ENCODE measurements around a stretch of chr18.

DNA sequence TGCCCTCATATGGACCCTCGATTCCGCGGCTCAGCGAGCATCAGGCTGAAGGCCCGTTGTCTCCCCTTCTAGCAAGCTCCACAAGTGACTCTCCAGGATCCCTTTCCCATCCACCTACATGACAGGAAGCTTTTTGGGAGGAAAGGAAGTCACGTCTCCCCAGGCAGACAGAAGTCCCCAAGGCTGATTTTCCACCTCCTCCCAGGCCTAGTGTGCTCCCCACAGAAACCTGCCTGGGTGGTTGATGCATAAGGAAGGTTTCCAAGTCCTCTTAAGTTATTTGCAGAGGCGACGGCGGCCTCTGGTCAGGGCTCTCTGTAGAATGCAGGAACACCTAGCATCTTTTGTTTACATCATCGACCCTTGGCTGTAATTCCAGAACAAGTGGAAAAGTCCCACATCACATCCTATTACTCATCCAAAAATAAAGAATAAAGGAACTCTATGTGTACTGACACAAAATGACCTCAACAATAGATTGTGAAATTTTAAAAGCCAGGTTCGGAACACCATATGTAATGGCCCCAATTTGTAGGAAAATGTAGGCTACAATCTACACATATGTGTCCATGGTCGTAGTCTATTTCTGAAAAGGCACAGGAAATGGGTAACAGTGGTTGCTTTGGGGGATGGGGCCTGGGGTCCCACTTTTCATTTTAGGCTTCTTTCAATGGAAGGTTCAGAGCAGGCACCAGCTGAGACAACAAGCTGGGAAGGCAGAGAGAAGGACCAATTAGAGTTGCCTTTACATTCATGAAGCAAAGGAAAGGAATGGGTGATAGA, 211.1 kb downstream of the ALPK2 start:
- PRO-cap: no peak

GRCh38 chr18:58625609-58626454, 3.1 kb downstream of the ALPK2 start:
- PRO-cap: no peak

DNA sequence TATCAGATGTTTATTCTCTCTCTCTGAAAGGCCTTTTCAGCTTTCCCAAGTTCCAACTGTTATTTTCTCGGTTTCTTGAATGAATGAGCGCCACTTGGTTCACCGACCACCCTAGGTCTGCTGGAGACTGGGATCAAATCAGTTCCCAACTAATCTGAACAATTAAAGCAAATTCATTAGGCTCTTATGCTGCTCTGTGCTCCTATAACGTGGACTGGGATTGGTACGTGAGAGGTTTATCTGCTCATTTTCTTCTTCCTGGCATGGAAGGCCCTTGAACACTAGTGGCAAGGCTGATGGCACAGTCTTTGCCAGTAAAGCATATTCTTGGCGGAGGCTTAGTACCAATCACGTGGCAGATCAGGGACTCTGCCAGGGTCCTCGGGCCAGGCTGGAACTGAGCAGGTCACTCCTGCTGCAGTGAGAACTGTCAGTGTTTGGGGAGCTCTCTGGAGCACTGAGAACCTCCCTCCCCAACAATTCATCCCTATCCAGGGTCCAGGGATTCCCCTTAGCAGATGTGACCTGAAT, 3.6 kb upstream of the ALPK2 start:
- PRO-cap: no peak

DNA sequence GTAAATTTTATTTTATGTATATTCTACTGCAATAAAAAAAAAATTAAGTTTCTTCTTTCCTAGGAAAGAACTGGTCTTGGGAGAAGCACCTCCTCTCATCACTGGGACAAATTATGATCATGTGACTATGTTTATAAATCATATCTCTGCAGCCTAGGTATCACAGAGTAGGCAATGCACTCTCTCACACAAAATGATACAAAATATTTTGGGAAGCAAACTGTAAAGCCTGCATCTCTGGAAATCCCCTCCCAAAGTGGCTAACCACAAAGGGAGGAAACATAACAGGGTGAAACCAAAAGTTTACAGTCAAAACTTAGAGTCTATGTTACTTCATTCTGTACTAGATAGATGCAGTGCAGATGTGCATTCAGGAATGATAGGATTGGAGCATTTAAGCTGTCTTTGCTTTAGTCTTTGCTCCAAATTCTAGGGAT, 21.2 kb upstream of the ALPK2 start:
- PRO-cap: unidirectional peak, minus-strand start at position 198 of the sequence

DNA sequence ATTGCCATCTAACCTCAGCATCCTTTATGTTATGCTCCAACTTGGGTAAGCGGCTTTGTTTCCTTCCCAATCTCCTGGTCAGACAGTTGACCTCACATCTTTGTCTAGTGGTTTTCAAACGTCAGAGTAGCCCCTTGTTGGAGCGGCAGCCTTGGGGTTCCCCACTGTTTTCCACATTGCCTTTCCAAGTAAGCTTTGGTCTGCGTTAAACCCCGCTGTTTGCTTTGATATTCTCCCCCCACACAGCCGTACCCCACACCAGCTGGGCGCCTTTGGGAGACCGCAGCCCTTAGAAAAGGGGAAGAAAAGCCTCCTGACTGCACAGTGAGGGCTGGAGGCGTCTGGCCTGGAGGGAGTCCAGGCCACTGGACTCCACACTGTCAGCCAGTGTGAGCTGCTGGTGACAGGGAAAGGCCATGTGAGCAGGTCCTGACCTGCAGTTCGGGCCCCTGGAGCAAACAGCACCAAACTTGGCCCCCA, 83.4 kb downstream of the MALT1 start:
- PRO-cap: no peak

GRCh38 chr18:58781349-58781919, 83.2 kb upstream of the ZNF532 start:
- PRO-cap: no peak

DNA sequence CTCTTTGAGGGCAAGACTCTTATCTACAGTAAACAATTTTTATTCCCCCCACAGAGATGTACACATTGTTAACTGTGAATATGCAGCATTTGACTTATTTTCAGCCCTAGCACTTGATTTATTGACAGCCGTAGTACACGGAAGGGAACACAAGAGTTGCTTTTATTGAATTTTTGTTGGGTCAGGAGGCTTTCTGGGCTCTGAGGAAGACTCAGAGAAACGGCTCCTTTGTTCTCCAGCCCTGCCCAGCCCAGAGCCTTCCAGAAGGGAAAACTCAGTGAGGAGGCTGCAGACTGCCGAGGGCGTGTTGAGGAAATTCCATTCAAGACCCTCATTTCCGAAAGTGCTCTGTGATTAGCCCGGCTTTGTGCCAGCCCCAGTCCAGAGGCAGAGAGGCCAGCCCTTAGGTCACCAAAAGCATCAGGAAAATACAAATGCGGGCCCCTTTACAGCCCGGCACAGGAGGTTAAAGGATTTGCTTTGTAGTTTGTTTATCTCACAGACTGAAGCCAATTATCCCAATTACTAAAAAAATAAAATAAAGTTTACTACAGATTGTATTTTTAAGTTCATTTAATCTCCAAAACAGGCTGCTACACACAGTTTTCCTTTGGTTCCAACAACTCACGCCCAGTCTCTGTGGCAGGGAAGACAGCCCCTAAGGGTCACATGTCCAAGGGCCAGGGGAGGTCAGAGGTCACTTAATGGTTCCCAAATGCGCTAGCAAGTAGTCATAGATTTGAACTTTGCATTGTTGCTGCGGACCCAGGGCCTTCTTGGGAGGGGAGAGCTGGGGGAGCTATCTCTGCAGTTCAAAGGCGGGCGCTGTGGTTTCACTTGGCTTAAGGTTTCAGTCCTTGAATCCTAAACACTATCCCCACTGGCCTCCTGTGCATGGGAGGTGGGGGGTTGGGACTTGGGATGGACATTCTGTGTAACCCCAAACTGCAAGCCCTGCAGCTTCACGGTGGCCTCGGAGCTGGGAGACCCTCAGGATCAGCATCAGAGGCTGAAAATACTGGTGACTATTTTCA, 75.0 kb upstream of the ZNF532 start:
- PRO-cap: unidirectional peak, plus-strand start at position 263 of the sequence; unidirectional peak, plus-strand start at position 379 of the sequence

GRCh38 chr18:58862067-58862769, 2.5 kb upstream of the ZNF532 start:
- PRO-cap: no peak

DNA sequence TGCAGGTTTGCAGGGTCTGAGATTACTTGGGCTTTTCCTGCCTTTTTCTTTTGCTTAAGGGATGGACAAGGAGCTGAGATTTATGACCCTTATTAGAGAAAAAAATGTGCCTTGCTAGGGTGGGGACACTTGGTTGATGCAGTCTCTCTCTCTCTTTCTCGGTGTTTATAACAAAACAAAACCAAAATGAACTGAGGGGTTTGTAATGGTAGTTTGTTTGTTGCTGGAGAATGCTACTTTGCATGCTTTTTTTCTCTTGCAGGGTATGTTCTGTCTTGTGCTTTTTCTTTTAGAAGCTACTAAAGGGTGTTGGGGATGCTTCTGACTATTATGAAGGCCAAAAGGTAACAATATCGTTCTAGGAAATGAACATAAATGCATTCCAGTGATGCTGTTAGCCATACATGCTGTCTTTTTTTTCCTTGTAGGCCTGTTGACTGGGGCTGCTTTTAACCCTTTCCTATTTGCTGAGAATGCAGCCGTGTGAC, 409 bp downstream of the ZNF532 start:
- PRO-cap: no peak

DNA sequence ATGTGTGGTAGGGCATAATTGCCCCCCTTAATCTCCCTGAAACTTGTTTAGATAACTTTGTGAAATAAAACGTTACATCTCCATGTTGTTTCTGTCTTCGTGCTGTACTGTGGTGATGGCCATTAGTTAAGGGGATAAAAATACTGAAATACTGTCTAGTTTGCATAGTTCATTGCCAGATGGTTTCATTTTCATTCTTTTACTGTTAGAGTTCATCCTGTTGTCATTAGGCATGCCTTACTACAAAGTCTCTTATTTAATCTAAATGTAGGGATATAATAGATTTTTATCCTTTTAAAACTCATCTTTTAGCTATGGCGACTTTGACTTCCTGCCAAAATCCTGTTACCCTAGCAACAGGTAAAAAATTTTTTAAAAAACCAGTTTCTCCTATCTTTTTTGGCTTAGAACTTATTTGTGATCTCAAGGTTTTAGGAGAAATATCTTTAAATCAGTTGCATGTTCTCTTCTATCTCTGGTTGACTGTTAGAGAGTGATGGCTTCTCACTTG, 99.3 kb downstream of the ZNF532 start:
- PRO-cap: no peak

- PRO-cap: no peak
These were observed 106.4 kb downstream of the ZNF532 start for GRCh38 chr18:58970964-58971517.

- PRO-cap: no peak
These were observed 50.3 kb upstream of the LMAN1 start for GRCh38 chr18:59409214-59409822.

- PRO-cap: no peak
These were observed 110.4 kb upstream of the LMAN1 start for GRCh38 chr18:59469400-59469889.

DNA sequence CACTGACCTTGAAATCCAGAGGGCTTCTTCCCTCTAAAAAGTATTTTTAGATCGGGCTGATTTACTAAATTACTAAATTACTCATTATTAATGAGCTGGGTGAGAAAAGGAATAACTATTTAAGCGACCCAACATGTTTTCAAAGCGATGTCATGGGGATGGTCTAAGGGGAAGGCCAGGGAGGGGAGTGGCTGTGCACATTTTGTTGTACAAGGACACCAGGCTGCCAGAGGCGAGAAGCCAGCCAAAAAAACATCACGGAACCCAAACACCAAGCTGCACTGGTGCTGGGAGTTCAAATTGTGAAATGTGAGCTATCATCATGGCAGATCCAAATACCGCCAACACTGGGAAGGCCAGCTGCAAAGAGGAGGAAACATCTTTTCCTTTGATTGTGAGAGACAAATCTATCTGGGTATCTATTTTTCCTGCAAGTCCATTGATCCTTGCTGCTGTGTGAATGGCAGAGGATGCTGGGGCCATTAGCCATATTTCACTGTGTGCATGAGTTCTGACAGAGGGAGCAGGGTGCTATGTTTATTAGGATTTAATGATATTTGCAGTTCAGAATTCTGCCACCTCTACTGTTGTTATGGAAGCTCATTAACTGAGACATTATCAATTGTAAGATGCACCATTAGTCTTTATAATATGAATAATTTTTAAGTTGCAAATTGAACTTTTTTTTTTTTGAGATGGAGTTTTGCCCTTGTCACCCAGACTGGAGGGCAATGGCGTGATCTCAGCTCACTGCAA, 150.9 kb upstream of the LMAN1 start:
- PRO-cap: no peak

- PRO-cap: no peak
These were observed 73.3 kb downstream of the CCBE1 start for GRCh38 chr18:59623934-59624381.

- PRO-cap: no peak
These were observed 3.5 kb upstream of the CCBE1 start for GRCh38 chr18:59700596-59701161.

DNA sequence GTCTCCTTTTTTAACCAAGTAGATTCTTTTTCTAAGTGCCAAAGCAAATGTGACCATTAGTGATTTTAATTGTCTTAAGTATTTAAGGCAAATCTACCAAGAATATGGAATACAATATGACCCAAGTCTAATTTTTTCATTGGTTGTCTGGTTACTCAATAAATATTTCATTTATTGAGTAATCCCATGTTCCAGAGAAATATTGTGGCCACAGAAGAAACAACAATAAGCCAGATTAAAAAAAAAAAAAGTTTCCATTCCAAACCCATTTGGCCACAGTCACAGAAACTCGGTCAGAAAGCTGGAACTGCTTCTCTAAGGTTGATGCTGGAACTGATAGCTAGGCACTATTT, 71.8 kb upstream of the CCBE1 start:
- PRO-cap: no peak

- PRO-cap: no peak
These were observed 78.5 kb downstream of the MC4R start for GRCh38 chr18:60294045-60294423.

DNA sequence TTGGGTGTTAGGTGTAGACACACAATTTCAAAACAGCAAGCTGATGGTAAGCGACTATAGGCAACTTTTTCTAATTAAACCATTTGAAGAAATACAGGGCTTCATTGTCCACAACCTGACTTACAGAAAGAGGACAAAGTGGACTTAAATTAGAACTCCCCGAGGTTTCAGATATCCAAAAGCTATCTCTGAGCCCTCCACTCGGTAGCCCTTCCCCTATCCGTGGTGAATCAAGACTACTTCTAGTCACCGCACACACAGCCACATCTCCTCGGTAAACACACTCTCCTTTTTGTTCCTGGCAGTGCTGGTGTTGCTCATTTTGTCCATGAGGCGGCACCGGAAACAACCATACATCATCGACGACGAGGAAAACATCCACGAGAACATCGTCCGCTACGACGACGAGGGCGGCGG, 220.7 kb downstream of the CDH20 start:
- PRO-cap: no peak

GRCh38 chr18:61651789-61652152, 241.0 kb downstream of the RNF152 start:
- PRO-cap: no peak

Data from colonic mucosa (tissue), 1 donor.